ENCODE measurements around a stretch of chr15.

GRCh38 chr15:89127900-89128780, 39.9 kb downstream of the ABHD2 start:
- PRO-cap: no peak

GRCh38 chr15:89325244-89325770, 9.3 kb downstream of the POLG start:
- PRO-cap: no peak

DNA sequence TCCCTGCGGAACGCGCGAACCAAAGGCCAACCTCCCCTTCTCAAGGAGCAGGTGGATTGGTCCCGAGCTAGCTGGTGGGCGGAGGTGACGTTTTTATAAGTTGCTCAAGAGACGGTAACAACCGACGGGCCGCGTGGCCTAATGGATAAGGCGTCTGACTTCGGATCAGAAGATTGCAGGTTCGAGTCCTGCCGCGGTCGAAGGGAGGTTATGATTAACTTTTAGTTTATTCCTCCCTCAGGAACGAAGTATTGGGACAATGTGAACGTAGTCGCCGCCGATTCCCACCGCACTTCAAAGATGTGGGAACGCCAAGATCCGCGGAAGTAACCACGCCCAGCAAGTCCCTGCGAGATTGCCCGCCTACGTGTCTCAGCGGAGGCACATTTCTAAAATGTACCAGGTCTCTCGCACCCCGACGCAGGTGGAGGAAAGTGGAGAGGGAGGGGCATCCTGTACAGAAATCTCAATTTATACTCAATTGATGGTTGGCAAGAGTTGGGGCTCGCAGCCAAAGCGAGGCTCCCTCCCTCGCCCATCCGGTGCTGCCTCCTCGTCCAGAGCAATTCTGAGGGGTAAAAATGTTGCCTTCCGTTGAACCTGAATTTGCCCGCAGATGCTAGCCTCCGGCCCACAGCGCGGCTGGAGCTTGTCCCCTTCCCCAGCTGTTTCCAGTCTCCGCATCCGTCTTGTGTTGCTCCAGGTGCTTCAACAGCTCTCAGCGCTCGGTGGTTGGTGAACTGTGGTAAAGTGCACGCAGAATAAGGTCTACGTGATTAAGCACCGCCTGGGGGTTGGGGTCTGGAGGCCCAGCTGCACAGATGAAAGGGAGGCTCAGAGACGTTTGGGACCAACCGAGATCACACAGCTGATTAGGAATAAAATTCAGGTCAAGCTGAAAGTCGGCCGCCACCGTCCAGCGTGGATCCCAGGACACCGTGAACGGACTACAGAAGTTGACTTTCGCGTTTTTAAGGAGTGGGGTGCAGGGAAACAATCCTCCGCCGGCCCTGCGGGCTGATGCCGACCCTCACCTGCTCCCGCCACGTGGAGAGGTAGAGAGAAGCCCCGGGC, 659 bp upstream of the POLG start:
- PRO-cap: bidirectional peak, plus-strand start at position 124 of the sequence, minus-strand start outside the sequence; bidirectional peak, plus-strand start at position 837 of the sequence, minus-strand start at position 691 of the sequence

DNA sequence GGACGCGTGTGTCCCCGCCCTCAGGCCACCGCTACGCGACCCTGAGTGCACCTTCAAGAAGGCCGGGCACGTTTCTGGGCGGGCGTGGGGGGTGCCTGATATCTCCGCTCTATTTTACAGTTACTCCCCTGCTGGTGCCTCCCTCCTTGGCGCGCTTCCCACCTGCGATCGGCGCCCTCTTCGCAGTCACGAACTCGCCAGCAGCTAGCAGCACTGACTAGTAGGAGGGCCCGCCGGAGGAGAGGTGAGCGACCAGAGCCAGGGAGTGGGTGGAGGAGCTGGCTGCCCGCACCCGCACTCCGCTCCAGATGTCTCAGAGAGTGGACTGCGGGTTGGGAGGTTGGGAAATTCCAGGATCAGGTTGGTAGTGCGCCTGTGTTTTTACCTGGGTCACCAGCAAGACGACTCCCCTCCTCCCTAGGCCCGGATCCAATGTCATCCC, 43.3 kb upstream of the POLG start:
- PRO-cap: no peak

- PRO-cap: no peak
These were observed 39.4 kb downstream of the RHCG start for GRCh38 chr15:89456811-89457541.

- PRO-cap: no peak
These were observed 812 bp upstream of the MESP1 start for GRCh38 chr15:89751708-89752414.

- PRO-cap: no peak
These were observed 18.8 kb downstream of the MESP2 start for GRCh38 chr15:89794887-89795315.

DNA sequence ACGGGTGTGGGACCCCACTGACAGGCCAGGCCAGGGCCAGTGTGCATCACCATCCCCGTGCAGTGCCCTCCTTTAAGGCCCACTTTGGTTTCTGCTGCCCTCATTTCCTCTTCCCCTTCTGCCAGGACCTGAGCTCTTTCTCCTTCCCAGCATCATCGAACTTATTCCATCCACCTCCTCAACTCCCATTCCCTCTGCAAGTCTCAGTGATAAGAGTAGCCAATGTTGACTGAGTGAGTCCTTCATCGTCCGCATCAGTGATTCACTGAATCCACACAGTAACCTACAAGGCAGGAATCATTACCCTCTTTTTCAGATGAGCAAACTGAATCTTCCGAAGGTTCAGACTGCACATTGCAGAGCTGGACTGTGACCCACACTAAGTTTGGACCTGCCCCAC, 14.9 kb upstream of the ANPEP start:
- PRO-cap: no peak

DNA sequence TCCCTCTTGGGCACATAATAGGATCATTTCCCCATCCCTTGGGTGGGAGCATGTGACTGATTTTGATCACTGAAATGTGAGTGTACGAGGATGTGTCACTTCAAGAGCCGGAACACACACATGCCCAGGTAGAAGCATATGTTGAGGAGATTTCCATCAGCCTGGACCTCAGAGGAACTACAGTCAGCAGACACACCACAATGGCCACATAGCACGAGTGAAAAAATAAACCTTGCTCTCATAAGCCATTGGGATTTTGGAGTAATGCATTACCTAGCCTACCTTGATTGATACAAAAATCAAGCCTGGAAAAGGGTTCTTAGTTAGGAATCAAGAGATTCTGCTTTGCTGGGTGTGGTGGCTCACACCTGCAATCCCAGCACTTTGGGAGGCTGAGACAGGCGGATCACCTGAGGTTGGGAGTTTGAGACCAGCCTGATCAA, 36.0 kb downstream of the AP3S2 start:
- PRO-cap: no peak

DNA sequence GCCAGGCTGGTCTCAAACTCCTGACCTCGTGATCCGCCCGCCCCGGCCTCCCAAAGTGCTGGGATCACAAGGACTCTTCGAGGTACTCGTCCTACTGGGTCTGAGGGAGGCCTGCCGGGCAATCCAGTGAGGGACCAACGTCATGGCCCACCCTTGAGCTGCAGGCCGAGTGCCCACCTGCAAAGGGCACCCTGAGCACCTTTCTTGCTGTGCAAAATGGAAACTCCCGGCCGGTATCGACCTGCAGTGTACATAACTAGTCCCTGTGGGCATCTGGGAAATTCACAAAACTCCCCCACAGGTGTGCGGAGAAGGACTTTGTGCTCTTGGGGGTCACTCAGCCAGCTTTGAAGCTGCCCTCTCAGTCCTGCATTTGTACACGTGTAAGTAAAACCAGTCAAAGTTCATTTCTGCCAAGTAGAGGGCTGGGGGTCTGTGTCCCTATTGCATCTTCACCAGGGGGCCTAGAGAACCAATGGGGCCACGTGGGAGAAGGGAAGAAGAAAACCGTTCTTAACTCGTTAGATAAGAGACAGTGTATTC, 2.0 kb downstream of the ZNF710 start:
- PRO-cap: no peak

DNA sequence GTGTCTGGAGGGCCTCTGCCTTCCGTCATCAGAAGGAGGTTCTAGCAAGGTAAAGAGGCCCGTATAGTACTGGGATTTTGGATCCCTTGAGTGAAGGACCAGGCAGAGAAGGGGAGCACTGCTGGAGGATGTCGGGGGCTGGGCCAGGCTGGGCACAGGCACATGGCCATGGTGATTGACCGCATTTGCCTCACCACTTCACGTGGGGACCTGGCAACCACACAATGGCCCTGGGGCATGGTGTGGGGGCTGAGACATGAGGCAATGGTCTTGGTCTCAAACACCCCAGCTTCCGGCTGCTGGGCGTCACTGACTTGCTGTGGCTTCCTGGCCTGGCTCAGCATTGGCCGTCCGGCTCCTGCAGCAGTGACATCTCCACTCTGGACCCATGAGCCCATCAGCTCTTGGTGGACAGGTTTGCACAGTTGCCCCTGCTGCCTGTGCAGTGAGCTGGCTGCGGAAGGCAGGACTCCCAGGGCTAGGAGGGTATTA, 33.9 kb downstream of the ZNF710 start:
- PRO-cap: no peak

DNA sequence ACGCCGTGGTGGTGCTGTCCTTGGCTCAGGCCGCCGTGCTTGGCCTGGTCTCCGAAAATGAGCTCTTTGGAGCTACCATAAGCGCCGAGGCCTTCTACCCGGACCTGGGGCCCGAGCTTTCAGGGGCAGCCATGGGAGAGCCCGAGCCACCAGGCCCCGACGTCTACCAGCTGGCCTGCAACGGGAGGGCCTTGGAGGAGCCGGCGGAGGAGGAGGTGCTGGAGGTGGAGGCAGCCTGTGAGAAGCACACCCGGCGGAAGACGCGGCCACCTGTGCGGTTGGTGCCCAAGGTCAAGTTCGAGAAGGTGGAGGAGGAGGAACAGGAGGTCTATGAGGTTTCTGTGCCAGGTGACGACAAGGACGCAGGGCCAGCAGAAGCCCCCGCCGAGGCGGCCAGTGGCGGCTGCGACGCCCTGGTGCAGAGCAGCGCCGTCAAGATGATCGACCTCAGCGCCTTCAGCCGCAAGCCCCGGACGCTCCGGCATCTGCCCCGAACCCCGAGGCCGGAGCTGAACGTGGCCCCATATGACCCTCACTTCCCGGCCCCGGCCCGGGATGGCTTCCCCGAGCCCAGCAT, 35.0 kb downstream of the IDH2 start:
- PRO-cap: no peak

GRCh38 chr15:90087922-90088422, 14.3 kb downstream of the IDH2 start:
- PRO-cap: no peak

- PRO-cap: no peak
These were observed 41.0 kb upstream of the IDH2 start for GRCh38 chr15:90143143-90143745.

DNA sequence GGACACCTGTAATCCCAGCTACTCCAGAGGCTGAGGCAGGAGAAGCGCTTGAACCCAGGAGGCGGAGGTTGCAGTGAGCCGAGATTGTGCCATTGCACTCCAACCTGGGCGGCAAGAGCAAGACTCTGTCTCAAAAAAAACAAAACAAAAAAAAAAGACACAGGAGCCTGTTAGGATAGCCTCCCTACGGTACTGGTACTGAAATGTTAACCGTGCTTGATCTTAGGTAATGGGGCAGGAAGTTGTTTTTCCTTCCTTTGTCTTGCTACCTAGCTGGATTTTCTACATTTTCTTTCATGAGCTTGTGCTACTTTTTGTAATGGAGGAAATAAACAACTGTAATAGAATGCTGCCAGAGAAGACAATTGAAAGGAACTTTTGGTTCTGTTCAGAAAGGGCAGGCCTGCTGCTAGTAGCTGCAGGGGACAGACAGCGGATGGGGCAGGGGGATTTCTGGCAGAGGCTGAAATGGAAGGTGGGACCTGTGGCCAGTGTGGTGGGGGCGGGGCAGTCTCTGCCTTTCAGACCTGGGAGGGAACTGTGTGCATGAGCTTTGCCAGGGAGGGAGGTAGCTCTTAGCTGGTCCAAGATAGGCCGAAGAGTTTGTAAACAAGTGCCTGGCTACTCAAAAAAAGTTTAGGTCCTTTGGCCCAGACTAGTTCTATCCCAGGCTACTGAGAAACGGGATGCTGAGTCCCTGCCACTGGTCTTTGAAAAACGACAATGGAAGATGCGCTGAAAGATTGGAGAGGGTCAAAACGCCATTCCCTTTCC, 49.0 kb upstream of the SEMA4B start:
- PRO-cap: no peak

- PRO-cap: no peak
These were observed 2.8 kb downstream of the SEMA4B start for GRCh38 chr15:90203898-90204320.

- PRO-cap: no peak
These were observed 567 bp downstream of the ZNF774 start for GRCh38 chr15:90352596-90353105.

GRCh38 chr15:90392817-90393347, 4.8 kb downstream of the IQGAP1 start:
- PRO-cap: no peak

DNA sequence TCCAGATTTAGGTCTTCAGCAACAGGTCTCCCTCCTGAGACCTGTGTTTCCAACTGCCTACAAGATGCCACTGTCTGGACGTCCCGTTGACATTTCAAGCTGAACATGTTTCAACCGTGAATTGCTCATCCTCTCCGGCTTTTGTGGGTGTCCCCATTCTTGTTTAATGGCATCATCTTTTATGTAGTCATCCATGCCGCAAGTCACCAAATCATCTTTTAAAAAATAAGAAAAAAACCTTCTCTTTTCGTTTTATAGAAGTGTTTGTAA, 26.6 kb downstream of the IQGAP1 start:
- PRO-cap: no peak

- PRO-cap: no peak
These were observed 45.7 kb upstream of the CRTC3 start for GRCh38 chr15:90484066-90484437.

Data from SUDHL5 (cell line).